Ureter (tissue), 1 donor: ENCODE measurements around the genes ZDHHC11 and NKD2.

- PRO-cap, result no peak
Observed at GRCh38 chr5:253677-253978, 17.8 kb upstream of the PDCD6 start.

DNA sequence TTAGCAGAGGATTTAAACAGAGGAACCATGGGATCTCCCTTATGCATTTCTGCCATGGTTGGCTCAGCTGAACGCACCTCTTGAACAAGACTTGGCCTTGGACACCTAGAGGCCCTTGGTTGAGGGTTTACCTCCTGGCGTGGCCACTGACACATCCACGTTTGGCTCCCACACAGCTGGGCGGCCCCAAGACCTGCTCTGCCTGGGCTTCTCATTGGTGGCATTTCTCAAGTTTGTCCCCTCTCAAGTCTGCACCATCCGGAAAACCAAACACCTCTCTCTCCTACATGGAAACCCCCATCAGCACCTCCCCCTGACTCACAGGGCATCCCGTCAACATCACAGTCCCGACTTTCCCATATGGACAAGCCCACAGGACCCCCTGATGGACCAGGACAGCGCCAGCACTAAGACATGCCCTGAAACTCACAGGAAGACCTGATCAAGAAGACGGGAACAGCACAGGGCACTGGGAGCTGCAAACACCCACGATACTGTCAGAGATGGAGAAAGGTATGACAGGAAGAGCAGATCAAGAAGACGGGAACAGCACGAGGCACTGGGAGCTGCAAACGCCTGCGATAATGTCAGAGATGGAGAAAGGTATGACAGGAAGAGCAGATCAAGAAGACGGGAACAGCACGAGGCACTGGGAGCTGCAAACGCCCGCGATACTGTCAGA, 21.5 kb downstream of the PDCD6 start:
- PRO-cap, result no peak

DNA sequence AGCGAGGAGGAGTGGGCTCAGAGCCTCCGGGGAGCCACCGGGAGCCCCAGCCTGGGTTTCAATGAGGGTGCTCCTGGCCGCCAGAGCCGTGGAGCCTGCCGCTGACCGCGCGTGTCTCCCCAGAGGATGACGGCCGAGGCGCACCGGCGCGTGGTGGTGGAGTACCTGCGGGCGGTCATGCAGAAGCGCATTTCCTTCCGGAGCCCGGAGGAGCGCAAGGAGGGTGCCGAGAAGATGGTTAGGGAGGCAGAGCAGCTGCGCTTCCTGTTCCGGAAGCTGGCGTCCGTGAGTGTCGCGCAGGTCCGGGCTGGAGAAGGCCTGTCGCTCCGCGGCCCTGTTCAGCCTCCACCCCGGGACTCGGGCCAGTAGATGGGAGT, 22.0 kb downstream of the EXOC3 start:
- PRO-cap, result no peak

GRCh38 chr5:475795-476486, 33.0 kb downstream of the EXOC3 start:
- PRO-cap, result no peak

DNA sequence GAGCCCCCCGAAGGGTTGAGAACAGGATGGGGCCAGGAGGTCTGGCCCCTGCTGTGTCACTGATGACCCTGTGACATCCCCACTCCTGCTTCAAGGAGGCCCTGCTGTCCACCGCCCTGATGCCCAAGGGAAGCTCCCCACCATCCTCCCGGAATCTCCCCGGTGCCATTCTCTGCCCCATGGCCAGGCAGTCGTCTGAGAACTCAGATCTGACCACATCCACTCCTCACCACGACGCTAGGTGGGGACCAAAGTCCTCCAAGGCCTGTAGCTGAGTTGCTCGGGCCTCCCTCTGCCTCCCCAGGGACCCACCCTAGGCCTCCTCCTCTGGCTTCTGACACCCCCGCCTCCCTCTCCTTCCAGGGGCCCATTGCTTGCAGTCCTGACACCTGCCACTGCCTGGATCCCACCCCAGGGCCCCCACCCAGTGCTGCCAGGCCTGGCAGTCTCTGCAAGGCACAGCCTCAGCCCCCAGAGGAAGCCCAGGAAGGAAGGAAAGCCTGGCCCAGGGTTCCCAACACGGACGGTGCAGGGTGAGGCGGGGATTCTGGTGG, 3.8 kb downstream of the SLC9A3 start:
- PRO-cap, result no peak

DNA sequence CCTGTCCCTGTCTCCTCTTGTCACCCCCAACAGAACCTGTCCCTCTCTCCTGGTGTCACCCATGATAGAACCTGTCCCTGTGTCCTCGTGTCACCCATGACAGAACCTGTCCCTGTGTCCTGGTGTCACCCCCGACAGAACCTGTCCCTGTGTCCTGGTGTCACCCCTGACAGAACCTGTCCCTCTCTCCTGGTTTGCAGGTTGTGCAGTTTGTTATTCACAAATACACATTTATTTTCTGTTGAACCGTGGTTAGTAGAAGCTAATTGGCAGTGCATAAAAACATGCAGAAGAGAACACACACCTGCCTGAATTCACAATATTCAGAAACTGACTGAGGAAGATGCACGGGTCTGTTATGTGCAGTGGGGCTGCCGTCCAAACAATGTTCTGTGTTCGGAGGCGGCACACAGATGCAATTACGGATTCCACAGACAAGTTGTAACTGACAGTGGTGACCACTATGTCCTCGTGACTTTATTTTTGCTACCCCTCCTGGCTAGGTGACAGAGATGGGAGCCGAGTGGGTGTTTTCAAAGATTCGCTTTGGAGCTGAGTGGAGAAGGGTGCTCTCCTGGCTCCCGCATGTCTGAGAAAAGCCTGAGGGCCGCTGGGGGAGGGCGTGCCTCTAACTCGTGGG, 31.7 kb downstream of the TPPP start:
- PRO-cap, result no peak

DNA sequence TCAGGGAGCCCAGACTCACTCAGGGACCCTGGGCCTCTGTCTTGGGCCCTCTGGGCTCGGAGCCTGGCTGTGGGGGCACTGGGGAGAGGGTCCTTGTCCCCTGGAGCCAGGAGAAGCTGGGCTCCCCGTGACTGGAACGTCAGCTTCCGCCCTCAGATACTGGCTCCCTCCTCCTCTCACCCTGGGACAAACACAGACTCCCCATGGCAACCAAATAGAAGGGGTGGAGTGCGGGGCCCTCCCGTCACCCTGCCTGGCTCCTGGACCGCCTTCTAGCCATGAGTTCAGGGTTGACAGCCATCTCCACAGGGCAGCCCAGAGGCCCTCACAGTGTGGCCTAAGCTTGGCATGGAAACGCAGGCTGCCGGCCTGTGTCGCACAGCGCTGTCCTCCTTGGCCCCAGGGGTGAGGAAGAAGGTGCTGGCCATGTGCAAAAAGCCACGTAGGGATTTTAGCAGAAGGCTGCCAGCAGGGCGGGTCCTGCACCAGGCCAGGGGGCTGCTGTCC, 27.6 kb downstream of the ZDHHC11B start:
- PRO-cap, result unidirectional peak, minus-strand start at position 133 of the sequence

DNA sequence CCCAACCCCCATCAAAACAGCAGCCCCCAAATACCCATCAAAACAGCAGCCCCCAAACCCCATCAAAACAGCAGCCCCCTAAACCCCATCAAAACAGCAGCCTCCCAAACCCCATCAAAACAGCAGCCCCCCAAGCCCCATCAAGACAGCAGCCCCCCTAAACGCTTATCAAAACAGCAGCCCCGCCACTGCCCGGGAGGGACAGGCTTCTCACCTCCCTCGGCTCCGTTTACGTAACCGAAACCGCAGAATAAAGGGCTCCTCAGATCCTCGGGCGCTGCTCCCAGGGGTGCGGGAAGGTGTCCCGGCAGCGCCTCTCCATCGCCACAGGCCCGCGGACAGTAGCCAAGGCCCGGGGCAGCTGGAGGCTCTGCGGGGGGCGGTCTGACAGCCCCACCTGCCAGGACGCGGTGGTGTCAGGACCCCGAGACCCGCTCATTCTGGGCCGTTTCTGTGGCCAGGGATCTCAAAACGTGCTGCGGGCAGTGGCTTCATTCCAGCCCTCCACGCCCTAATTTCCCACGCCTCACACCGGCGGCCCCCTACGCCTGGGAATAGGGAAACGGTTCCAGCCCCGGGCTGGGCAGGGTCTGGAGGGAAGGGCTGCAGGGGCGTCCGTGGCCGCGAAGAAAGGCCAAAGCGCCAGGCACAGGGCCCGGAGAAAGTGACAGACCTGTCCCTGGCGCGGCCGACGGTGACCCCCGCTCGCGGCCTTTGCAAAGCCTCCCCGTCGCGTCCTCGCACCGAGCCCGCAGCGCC, 622 bp downstream of the ZDHHC11B start:
- PRO-cap, result no peak

DNA sequence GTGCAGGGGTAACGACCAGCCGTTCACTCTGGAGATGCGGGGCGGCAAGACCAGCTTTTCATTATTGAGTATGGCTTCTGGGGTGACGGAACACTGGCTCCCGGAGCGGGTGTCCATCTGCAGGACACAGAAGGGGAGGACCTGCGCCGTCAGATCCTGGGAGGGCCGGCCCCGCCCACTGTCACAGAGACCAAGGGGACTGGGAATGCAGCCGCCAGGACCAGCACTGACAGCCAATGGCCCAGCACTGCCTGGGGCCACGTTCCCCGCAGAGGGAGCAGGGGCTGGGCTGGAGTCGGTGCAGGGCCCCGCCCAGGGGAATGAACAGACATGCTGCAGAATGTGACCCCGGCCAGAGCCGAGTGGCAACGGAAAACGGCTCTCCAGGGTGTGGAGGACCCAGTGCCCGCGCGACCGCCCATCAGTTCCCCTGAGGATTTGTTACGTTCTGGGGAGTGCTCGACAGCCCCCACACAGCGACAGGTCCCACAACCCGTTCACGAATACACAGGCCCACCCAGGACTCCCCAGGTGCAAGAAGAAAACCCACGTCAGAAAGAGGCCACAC, at the start of gene ZDHHC11:
TSS of gene ZDHHC11 (minus strand) at position 501 of the 568 bp plus-strand sequence.
- PRO-cap, result no peak

- PRO-cap, result unidirectional peak, plus-strand start at chr5:1008802
Observed at GRCh38 chr5:1008111-1008902, at the start of gene NKD2. NKD2 (plus strand) TSS chr5:1008802.

- PRO-cap, result no peak
Observed at GRCh38 chr5:1045030-1045899, 36.7 kb downstream of the NKD2 start.

DNA sequence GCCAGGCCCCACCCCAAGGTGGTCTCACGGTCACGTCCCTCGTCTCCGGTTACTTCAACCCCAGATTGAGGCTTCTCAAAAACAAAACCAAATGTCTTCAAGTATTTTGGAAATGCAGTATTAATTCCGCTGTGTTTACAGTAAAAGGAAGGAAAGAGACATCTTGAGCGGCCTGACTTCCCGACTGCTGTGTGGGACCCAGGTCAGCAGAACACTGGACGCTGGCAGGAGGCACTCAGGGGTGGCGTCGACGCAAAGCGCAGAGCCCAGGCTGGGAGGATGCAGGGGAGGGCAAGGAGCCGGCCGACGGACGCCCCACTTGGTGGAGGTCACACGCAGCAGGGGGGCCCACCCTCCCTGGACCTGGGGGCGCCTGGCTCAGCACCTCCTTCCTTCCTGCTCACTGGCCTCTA, 19.8 kb downstream of the SLC12A7 start:
- PRO-cap, result no peak

GRCh38 chr5:1201940-1202470, 610 bp downstream of the SLC6A19 start:
- PRO-cap, result no peak

GRCh38 chr5:1312017-1312664, 17.3 kb upstream of the TERT start:
- PRO-cap, result no peak

DNA sequence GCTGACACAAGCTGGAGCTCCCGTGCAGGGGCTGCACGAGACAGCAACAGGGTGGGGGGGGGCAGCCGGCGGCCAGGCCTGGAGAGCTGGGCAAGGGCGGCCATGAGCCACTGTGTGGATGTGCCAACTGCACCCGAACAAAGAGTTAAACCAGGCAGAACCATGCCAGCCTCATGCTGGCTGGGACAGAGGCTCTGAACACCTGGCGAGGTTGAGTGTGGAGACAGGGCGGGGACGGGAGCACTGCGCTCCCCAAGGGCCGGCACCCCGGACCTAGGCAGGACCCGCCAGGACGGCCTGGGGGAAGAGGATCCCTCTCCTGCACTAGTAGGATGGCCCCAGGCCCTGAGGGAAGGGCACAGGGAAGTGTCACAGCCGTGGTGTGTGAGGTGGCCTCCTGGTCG, 24.4 kb upstream of the TERT start:
- PRO-cap, result no peak

DNA sequence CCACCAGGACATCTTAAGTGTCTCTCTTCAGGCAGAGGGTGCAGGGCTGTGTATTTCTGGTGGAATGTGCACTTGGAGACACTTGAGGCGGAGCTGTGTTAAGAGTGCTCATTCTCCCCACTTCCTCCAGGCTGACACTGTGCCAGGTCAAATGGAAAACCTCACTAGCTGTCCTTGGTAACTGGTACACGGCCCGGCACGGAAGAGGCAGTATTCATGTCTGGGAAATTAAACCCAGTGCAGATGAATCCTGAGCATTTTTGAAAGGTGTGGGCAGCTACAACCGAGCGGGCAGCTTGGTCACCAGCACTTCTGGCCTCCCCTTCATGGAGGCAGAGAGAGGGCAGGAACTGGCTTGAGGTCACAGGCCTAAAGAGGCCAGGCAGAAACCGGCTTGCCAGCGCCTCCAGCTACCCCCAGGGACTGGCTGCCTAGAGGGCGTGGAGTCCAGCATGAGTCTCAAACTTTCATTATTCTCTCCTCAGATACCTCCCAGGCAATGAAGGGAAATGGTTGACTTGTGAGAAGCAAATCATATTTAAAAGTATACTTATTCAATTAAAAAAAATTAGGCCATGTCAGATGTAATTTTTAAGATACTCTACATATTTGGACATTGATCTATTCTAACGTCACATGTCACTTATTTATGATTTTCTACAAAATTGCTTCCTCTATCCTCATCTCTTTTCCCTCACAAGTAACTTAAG, 1.5 kb downstream of the CLPTM1L start:
- PRO-cap, result no peak

GRCh38 chr5:1349682-1350521, 5.0 kb upstream of the CLPTM1L start:
- PRO-cap, result no peak

DNA sequence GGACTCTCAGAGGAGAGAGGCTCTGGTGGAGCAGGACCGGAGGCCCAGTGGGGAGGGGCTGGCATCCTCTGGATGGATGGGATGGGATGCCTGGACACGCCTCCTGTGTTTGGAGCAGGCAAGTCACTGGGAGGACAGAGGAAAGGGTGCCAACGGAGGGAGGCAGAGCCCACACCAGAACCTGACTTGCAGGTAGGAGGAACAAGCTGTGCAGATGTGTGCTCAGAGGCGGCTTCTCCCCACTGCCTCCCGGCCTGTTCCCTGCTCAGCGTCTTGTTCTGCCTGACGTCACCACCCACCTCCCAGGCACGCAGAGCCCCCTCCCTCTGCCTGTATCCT, 45.7 kb downstream of the SLC6A3 start:
- PRO-cap, result no peak

- PRO-cap, result no peak
Observed at GRCh38 chr5:1481627-1482706, 36.7 kb upstream of the SLC6A3 start.

- PRO-cap, result no peak
Observed at GRCh38 chr5:1486433-1487411, 37.0 kb downstream of the LPCAT1 start.